ENCODE results near the genes FEZF1 and POT1.

DNA sequence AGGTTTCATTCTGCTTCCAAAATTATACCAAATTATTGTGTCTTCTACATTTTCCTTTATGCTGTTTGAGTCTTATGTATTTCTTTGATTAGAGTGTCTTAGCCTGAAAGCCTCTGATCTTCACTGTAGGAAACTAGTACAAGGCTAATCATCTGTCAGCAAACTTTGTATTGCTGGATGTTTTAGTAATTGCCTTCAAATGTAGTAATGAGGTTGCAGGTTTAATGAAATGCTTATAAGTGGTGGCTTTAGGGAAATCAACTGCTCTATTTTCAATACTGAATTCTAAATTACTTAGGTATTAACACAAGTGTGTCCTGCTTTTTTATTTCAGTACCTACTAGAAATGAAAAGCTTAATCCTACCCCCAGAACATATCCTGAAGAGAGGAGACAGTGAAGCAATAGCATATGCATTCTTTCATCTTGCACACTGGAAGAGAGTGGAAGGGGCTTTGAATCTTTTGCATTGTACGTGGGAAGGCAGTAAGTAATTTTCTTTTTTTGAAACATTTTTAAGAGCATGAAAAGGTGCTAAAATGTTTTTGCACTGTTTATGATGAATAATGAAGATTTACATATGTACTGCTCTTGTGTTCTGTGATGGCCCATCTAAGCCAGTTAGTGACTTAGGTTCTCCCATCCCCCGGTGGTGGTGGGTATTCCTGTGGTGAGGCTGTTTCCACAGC lies 113.3 kb downstream of the WNT2 start:
- PRO-cap, 4 experiments = no peak in any of the 4 experiments
- RAMPAGE, long total RNA, 2 experiments = no peak in any of the 2 experiments
- RRBS = no CpG with 5 or more reads among the region's 2 CpGs

- PRO-cap, 4 experiments = no peak in any of the 4 experiments
- RAMPAGE, long total RNA, 2 experiments = no peak in any of the 2 experiments
- RRBS = no CpG with 5 or more reads among the region's 3 CpGs
Measured at GRCh38 chr7:117535166-117535483, 55.3 kb downstream of the CFTR start.

DNA sequence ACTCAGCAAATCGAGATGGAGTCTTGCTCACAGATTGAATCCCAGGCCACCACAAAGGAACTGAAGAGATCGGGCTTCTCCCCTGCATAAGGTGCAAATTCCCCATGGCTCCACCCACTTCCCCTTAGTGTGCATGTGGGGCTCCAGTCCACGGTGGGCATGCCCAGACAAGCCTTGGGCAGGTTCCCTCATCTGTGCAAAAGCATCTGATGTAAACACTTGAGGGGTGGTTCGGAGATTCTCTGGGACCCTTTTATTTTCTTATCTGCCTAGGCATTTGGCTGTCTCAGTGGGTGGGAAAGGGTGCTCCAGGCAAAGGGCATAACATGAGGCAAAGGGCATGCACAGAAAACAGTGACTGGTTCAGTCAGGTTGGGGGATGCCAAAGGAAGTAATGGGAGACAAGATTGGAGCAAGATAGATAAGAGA lies 150.7 kb downstream of the CFTR start:
- PRO-cap, 4 experiments = no peak in any of the 4 experiments
- RAMPAGE, long total RNA, 2 experiments = no peak in any of the 2 experiments
- RRBS = no CpG with 5 or more reads among the region's 4 CpGs

GRCh38 chr7:117682834-117683675 lies 190.2 kb downstream of the CTTNBP2 start:
- PRO-cap, 4 experiments = peak in 2 of 4 experiments; most common plus-strand start chr7:117683202 (in 1)
- RAMPAGE, long total RNA, 2 experiments = no peak in any of the 2 experiments
- RRBS = no CpG with 5 or more reads among the region's 7 CpGs

DNA sequence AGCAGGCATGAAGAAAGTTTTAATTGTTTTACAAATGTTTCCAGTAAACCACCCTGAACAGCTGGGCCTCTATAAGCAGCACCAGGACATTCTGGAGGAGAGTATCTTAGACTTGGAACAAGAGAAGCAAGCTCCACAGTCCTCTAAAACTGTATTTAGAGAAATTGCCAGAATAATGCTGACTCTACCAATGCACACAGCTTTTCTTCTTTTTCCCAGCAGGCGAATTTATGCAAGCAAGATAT lies 90.6 kb upstream of the CTTNBP2 start:
- PRO-cap, 4 experiments = peak in 2 of 4 experiments; most common plus-strand start position 99 of the sequence (in 1)
- RAMPAGE, long total RNA, 2 experiments = no peak in any of the 2 experiments
- RRBS = no CpG with 5 or more reads among the region's 1 CpG

DNA sequence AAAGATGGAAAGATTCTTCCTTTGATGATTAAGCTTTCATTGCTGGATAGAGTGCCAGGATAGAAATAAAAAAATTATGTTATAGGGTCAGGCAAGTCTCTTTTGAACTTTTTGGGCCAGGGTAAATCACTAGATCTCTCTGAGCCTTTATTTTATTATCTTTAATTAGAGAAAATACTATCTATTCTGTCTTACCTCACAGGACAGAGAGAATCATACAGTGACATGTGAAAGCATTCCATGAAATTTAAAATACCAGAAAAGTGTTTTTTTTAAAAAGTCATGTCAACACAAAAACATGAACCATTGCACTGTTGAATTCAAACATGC lies 126.5 kb upstream of the CTTNBP2 start:
- PRO-cap, 4 experiments = no peak in any of the 4 experiments
- RAMPAGE, long total RNA, 2 experiments = no peak in any of the 2 experiments

DNA sequence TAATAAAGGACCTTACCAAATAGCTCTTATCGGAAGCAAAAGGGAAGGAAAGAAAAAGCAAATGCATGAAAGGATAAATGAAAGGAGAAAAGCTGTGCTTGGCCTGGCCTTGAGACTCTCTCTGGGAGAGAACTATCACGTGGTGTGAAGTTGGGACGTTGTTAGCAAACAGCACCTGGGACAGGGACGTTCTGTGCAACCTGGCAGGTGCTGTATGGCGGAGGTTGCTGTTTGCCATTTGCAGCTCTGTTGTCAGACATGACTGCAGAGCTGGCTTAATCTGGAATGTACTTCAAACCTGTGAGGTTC lies 800.6 kb upstream of the KCND2 start:
- PRO-cap, 4 experiments = no peak in any of the 4 experiments
- RAMPAGE, long total RNA, 2 experiments = no peak in any of the 2 experiments
- RRBS = no CpG with 5 or more reads among the region's 5 CpGs

GRCh38 chr7:120990211-120990446 lies 1.6 kb downstream of the CPED1 start:
- PRO-cap, 4 experiments = peak in 2 of 4 experiments; most common plus-strand start chr7:120990259 (in 2); most common minus-strand start chr7:120990291 (in 1)
- RAMPAGE, long total RNA, 2 experiments = no peak in any of the 2 experiments
- RRBS = no CpG with 5 or more reads among the region's 1 CpG

- PRO-cap, 4 experiments = peak in 1 of 4 experiments; most common plus-strand start chr7:121017222 (in 1); most common minus-strand start chr7:121017126 (in 1)
- RAMPAGE, long total RNA, 2 experiments = no peak in any of the 2 experiments
- RRBS = no CpG with 5 or more reads among the region's 4 CpGs
Measured at GRCh38 chr7:121016557-121017598, 28.4 kb downstream of the CPED1 start.

DNA sequence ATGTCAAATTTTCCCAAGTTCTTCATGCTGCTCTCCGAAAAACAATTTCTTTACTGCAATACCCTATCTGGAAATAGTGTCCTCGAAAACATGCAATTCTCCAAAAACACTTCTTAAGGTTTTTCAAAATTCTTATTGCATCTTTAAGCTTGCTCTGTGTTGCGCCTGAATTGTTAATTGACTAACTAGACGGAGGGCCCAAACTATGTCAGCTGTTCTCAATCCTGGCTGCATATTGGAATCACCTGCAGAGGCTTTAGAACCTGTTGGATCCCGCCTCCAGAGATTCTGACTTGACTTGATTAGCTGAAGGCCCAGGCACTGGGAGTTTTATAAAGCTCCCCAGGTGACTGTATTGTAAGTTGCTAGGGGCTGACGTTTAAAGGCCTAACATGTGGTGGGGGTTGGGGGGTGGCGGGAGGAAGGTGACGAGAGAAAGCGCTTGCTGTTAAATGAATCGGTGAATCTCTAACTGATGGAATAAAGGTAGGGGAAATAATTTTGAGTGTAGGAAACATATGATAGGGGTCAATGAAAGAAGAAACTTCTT lies 224.8 kb upstream of the FAM3C start:
- PRO-cap, 4 experiments = no peak in any of the 4 experiments
- RAMPAGE, long total RNA, 2 experiments = no peak in any of the 2 experiments
- RRBS = no CpG with 5 or more reads among the region's 10 CpGs

DNA sequence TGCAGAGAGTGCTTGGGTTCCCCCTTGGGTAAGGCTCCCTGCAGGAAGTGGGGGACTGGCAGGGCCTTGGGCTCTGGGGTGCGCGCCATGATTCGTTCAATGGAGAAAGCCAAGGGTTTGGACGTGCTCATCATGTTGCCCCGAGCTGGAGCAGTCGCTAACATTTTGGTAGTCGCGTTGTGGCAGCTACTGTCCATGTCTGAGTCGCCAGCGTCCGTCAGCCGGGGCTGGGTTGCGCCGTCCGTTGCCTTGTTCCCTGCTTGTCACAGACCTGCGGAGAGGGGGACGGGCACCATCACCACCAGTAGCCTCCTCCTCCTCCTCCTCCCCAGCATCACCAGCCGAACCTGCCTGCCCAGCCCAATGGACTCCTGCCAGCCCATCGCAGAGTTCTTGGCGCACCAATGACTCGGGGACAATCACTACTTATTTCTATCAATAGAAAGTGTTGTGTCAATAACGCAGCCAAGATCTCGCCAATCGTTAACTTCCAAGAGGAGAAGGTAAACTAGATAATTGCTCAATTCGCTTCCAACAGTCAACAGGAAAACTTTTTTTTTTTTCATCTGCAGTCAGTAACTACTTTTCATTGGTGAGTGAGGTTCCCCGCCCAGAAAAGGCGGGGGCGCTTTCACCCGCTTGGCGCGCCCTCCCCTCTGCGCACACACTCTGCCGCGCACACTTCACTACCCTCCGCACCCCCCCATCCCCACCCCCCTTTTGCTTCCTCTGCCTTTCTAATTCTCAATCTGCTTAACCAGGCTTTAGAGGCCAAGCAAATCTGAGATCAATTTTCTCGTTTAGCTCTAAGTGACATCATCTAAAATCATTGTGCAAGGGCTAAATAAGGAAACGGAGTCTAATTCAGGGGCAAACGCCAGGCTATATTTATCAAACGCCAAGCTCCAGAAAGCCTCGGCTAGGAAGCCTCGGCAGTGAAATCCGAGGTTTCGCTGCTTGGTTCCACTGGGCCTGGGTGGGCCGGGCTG lies at the start of gene FEZF1:
FEZF1 (minus strand) TSS at position 510 of the 989 bp plus-strand sequence.
- PRO-cap, 4 experiments = peak in 1 of 4 experiments; most common plus-strand start position 667 of the sequence (in 1)
- RAMPAGE, long total RNA, 2 experiments = no peak in any of the 2 experiments
- RRBS = no CpG with 5 or more reads among the region's 44 CpGs

DNA sequence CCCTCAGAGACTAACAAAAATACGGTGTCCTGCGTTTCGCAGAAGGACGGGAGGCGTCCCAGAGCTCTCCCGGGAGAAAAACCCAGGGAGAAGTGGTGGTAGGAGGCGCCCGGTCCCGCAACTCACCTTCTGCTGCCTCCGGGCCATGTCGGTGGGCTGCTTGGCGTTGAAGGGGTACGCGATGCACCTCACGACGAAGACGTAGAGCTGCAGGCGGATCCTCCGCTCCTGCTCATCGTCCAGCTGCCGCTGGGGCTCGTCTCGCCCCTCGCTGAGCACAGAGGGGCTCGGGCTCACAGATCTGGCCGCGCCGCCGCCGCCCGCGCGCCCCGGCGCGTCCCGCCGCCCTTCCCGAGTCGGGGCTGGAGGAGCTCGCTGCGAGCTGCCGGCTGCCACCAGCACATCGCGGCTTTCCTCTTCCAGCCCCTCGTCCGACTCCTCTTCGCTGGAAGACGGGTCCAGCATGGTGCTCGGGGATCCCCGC lies 345 bp downstream of the CADPS2 start:
- PRO-cap, 4 experiments = peak in 3 of 4 experiments; most common plus-strand start position 351 of the sequence (in 1); most common minus-strand start position 273 of the sequence (in 3)
- RAMPAGE, long total RNA, 2 experiments = start-site peak on the minus strand in 1 of 2 experiments, centred at position 126 of the sequence, 17 reads per replicate
- RRBS = 2% methylated on average over 14 of the region's 51 CpGs

- PRO-cap, 4 experiments = peak in 2 of 4 experiments; most common plus-strand start chr7:123644310 (in 2)
- RAMPAGE, long total RNA, 2 experiments = no peak in any of the 2 experiments
- RRBS = no CpG with 5 or more reads among the region's 8 CpGs
Measured at GRCh38 chr7:123643772-123644626, 11.7 kb upstream of the LMOD2 start.

- PRO-cap, 4 experiments = no peak in any of the 4 experiments
- RAMPAGE, long total RNA, 2 experiments = no peak in any of the 2 experiments
- RRBS = no CpG with 5 or more reads among the region's 3 CpGs
Measured at GRCh38 chr7:123683826-123684636, 28.4 kb downstream of the LMOD2 start.

DNA sequence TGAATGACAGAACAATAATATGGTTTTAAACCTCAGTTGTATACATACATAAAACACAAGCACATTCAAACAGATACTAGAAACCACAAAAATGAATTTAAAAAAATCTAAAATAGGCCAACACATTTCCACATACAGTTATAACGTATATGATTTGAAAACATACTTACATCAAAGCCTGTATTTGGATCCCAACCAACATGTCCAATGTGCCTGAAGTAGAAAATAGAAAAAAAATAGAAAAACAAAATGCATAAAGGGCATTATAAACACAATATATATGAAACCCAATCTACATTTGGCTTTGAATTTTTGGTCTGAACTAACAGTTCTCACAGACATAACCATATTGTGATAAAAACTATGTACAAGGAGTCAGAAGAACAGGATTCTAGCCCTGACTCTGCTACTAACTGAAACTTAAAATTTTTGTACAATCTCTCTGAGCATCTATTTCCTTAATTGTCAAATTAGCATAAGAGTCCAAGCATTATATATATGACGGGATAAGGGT lies 40.0 kb downstream of the LMOD2 start:
- PRO-cap, 4 experiments = no peak in any of the 4 experiments
- RAMPAGE, long total RNA, 2 experiments = no peak in any of the 2 experiments
- RRBS = no CpG with 5 or more reads among the region's 2 CpGs

DNA sequence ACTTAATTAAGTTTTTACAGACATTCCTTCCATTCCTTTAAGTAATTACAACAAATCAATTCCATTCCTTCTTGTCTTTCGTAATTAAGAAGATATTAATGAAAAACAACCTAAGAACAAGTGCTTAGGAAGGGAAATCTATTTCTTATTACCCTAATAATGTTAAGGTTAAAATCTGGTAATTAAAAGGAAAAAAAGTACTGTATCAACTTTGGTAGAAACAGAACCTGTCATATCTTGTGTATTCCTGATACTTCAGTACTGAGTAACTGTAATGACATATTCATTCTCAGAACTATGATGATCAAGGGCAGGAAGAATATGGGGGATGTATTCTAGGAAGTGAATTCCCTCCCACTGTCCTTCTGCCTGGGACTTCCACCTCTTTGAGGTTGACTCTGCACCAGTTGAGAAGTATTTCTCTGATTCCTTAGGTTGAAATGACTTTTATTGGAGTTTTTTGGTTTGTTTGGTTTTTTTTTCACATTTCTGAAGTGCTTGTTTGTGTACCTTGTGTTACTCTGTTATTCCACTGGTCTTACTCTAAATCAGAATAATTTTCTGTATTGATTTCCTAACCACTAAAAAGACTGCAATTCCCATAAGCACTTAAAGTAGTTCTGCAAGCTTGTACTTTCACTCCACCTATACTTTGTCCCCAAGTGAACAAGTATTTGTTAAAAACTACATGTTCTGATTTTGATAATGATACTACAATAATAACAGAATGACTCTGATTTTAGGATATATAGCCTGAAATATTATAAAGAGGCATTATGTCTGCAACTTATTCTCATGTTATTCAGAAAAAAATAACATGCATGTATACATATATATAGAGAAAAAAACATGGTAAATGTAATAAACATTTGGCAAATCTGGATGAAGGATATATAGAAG lies 36.9 kb downstream of the WASL start:
- PRO-cap, 4 experiments = no peak in any of the 4 experiments
- RAMPAGE, long total RNA, 2 experiments = no peak in any of the 2 experiments
- RRBS = no CpG with 5 or more reads among the region's 1 CpG

DNA sequence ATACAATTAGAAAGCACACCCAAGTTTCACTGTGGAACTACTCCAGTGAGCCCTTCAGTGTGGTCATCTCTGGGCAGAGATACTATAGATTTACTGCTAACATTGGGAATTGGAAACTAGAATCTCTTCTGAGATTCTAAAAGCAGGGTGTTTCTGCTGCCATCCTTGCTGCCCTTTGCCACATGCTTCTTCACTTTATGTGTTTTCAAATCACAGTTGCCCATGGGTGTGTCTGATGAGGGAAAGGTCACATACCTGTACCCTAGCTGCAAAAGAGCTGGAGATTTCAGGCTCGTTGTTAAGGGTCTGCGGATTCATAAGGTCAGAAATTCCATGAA lies 5.6 kb upstream of the WASL start:
- PRO-cap, 4 experiments = no peak in any of the 4 experiments
- RAMPAGE, long total RNA, 2 experiments = no peak in any of the 2 experiments
- RRBS = no CpG with 5 or more reads among the region's 2 CpGs

DNA sequence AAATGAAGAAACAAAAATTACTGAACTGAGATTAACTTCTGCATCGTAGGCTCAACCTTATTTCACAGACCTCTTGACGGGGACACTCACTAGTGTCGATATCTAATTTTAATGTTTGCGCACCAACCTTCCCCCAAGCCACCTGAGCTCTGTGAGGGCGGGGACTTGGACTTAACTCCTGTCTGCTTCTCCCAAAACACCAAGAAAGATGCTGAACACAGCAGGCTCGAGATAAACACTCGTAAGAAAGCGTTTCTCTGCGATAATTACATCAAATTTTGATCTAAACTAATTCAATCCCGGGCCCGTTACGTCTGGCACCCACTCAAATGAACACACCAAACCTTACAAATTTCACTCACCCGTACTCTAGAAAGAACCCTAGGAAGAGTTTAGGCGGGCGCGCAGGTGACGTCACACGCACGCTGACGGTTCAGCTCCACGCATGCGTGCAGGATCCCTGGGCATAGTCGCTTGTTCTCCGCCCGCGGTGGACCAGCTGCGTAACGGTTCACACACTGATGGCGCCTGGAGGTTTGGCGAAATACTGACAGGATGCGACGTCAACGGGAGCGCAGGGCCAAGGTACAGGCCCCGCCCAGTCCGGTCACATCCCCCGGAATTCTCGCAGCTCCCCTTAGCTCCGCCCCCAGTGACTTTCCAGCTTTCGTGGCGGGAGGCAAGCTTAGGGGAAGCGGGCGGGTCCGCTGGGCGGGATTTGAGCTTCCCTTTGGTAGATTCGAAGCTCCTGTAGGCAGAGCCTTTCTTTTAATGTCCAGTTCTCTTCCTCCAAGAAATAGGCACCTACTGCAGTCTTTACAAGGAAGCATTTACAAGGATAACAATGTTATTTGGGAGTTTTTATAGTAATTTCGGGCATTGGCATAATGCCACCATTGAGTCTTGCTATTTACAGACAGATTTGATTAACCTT lies at the start of gene POT1:
POT1 (minus strand) TSS at position 394 of the 934 bp plus-strand sequence.
- PRO-cap, 4 experiments = peak in 4 of 4 experiments; most common plus-strand start position 663 of the sequence (in 2); most common minus-strand start position 410 of the sequence (in 2)
- RAMPAGE, long total RNA, 2 experiments = start-site peak on the minus strand in 1 of 2 experiments, centred at positions 423 to 518 of the sequence, 25 to 67 reads per replicate
- RRBS = no CpG with 5 or more reads among the region's 47 CpGs

GRCh38 chr7:125034062-125034398 lies 104.4 kb upstream of the POT1 start:
- PRO-cap, 4 experiments = no peak in any of the 4 experiments
- RAMPAGE, long total RNA, 2 experiments = no peak in any of the 2 experiments
- RRBS = no CpG with 5 or more reads among the region's 3 CpGs

GRCh38 chr7:125355717-125356312 lies 426.2 kb upstream of the POT1 start:
- PRO-cap, 4 experiments = no peak in any of the 4 experiments
- RAMPAGE, long total RNA, 2 experiments = no peak in any of the 2 experiments
- RRBS = no CpG with 5 or more reads among the region's 7 CpGs

Data from uterus (tissue), 7 donors.